ENCODE data around the gene EPM2AIP1.

- PRO-cap, 4 experiments = peak in 4 of 4 experiments; most common plus-strand start chr3:35663738 (in 4); most common minus-strand start chr3:35663640 (in 2)
- RAMPAGE, long total RNA, 2 experiments = no peak in any of the 2 experiments
Measured at GRCh38 chr3:35663406-35663845, 24.1 kb downstream of the ARPP21 start.

- PRO-cap, 4 experiments = no peak in any of the 4 experiments
- RAMPAGE, long total RNA, 2 experiments = no peak in any of the 2 experiments
Measured at GRCh38 chr3:35677634-35678120, 38.4 kb downstream of the ARPP21 start.

- PRO-cap, 4 experiments = no peak in any of the 4 experiments
- RAMPAGE, long total RNA, 2 experiments = no peak in any of the 2 experiments
Measured at GRCh38 chr3:36381269-36381923, 1.1 kb downstream of the STAC start.

DNA sequence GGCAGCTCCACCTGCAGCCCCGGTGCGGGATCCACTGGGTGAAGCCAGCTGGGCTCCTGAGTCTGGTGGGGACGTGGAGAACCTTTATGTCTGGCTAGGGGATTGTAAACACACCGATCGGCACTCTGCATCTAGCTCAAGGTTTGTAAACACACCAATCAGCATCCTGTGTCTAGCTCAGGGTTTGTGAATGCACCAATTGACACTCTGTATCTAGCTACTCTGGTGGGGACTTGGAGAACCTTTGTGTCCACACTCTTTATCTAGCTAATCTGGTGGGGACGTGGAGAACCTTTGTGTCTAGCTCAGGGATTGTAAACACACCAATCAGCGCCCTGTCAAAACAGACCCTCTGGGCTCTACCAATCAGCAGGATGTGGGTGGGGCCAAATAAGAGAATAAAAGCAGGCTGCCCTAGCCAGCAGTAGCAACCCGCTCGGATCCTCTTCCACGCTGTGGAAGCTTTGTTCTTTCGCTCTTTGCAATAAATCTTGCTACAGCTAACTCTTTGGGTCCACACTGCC lies 73.5 kb downstream of the STAC start:
- PRO-cap, 4 experiments = peak in 1 of 4 experiments; most common plus-strand start position 427 of the sequence (in 1)
- RAMPAGE, long total RNA, 2 experiments = no peak in any of the 2 experiments

GRCh38 chr3:36855483-36856279 lies 89.2 kb downstream of the TRANK1 start:
- PRO-cap, 4 experiments = peak in 1 of 4 experiments; most common minus-strand start chr3:36855598 (in 1)
- RAMPAGE, long total RNA, 2 experiments = no peak in any of the 2 experiments

DNA sequence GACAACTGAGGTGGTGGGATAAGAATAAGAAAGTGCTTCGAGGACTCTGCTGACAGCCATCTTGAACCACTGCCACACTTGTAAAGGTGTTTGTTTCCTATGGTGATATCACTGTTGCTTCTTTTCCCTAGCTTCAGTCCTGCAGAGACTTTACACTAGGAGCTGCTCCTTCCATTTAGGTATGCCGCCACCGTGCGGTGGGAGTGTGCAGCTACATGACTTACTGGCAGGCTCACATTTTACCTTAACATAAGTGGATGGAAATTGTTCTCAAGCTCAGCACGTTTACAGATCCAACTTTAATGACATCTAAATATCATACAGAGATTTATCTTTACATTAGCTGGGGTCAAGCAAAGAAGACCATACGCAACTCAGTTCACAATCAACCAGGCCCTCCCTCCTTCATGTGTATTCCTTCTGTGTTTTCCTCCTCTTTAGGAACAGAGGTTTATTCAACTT lies 13.9 kb upstream of the TRANK1 start:
- PRO-cap, 4 experiments = no peak in any of the 4 experiments
- RAMPAGE, long total RNA, 2 experiments = no peak in any of the 2 experiments

- PRO-cap, 4 experiments = peak in 4 of 4 experiments; most common plus-strand start chr3:36992680 (in 3); most common minus-strand start chr3:36992875 (in 4)
- RAMPAGE, long total RNA, 2 experiments = start-site peak on the minus strand in 1 of 2 experiments, at chr3:36993066-36993183 at its widest, 47 reads per replicate
Measured at GRCh38 chr3:36992596-36993314, at the start of gene EPM2AIP1. Gene EPM2AIP1, minus strand, starts transcription at chr3:36993131.

DNA sequence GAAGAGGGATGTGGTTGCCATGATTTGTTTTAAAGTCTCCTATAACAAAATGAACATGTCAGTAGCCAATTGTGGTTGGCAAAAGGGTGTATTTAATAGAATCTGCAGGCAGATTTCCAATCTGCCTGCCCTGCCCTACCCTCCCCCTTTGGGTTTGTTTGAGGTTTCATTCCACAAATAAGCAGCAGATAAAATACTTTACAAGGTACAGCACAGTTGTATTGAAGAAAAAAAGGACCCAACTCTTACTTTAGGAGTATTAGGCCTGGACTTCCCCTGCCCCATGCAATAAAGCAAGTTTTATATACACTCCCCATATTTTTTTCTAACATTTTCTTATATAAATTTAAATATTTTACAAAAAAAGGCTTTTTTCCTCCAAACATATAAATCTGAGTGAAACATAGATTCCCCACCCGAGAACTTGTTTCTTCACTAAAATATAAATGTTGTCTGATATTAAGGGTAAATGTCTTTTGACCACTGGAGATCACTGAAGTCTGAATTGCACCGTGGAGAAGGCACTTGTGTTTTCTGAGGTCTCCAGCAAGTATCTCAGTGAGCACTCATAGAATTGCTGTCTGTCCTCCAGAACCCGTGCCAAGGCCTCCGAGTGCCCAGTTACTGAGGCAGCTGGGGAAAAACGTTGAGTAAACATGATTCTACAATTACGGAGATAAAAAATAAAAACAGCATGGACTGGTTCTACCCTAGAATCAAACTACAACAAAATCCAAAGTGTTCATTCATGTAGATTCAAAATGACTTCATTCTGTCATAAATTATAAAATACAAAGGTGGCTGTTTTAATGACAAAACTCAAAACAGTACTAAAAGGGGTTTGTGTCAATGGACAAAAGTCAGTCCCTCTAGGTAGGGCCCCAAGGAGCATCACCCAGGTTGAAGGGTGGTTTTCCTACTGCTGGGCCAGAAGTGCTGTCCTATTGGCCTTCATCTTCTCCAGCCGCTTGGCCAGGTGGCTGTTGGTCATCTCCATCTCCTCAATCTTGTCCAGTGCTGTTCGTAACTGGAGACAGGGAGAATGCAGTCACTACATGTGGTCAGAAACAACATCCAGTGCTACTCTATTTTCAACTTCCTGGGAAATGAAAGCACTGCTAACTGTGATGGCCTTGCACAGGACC lies 60.0 kb downstream of the MLH1 start:
- PRO-cap, 4 experiments = peak in 1 of 4 experiments; most common minus-strand start position 557 of the sequence (in 1)
- RAMPAGE, long total RNA, 2 experiments = no peak in any of the 2 experiments

GRCh38 chr3:37056797-37057665 lies 63.7 kb downstream of the MLH1 start:
- PRO-cap, 4 experiments = no peak in any of the 4 experiments
- RAMPAGE, long total RNA, 2 experiments = no peak in any of the 2 experiments

DNA sequence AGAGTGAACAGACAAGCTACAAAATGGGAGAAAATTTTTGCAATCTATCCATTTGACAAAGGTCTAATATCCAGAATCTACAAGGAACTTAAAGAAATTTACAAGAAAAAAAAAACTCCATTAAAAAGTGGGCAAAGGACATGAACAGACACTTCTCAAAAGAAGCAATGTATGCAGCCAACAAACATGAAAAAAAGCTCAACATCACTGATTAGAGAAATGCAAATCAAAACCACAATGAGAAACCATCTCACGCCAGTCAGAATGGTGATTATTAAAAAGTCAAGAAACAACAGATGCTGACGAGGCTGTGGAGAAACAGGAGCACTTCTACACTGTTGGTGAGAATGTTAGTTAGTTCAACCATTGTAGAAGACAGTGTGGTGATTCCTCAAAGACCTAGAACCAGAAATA lies 27.5 kb downstream of the LRRFIP2 start:
- PRO-cap, 4 experiments = no peak in any of the 4 experiments
- RAMPAGE, long total RNA, 2 experiments = no peak in any of the 2 experiments

GRCh38 chr3:37181603-37182136 lies 7.3 kb upstream of the LRRFIP2 start:
- PRO-cap, 4 experiments = no peak in any of the 4 experiments
- RAMPAGE, long total RNA, 2 experiments = no peak in any of the 2 experiments

DNA sequence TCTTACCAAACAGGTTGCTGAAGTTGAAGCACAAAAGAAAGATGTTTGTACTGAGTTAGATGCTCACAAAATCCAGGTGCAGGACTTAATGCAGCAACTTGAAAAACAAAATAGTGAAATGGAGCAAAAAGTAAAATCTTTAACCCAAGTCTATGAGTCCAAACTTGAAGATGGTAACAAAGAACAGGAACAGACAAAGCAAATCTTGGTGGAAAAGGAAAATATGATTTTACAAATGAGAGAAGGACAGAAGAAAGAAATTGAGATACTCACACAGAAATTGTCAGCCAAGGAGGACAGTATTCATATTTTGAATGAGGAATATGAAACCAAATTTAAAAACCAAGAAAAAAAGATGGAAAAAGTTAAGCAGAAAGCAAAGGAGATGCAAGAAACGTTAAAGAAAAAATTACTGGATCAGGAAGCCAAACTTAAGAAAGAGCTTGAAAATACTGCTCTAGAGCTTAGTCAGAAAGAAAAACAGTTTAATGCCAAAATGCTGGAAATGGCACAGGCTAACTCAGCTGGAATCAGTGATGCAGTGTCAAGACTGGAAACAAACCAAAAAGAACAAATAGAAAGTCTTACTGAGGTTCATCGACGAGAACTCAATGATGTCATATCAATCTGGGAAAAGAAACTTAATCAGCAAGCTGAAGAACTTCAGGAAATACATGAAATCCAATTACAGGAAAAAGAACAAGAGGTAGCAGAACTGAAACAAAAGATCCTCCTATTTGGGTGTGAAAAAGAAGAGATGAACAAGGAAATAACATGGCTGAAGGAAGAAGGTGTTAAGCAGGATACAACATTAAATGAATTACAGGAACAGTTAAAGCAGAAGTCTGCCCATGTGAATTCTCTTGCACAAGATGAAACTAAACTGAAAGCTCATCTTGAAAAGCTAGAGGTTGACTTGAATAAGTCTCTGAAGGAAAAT lies 81.6 kb downstream of the GOLGA4 start:
- PRO-cap, 4 experiments = no peak in any of the 4 experiments
- RAMPAGE, long total RNA, 2 experiments = no peak in any of the 2 experiments

DNA sequence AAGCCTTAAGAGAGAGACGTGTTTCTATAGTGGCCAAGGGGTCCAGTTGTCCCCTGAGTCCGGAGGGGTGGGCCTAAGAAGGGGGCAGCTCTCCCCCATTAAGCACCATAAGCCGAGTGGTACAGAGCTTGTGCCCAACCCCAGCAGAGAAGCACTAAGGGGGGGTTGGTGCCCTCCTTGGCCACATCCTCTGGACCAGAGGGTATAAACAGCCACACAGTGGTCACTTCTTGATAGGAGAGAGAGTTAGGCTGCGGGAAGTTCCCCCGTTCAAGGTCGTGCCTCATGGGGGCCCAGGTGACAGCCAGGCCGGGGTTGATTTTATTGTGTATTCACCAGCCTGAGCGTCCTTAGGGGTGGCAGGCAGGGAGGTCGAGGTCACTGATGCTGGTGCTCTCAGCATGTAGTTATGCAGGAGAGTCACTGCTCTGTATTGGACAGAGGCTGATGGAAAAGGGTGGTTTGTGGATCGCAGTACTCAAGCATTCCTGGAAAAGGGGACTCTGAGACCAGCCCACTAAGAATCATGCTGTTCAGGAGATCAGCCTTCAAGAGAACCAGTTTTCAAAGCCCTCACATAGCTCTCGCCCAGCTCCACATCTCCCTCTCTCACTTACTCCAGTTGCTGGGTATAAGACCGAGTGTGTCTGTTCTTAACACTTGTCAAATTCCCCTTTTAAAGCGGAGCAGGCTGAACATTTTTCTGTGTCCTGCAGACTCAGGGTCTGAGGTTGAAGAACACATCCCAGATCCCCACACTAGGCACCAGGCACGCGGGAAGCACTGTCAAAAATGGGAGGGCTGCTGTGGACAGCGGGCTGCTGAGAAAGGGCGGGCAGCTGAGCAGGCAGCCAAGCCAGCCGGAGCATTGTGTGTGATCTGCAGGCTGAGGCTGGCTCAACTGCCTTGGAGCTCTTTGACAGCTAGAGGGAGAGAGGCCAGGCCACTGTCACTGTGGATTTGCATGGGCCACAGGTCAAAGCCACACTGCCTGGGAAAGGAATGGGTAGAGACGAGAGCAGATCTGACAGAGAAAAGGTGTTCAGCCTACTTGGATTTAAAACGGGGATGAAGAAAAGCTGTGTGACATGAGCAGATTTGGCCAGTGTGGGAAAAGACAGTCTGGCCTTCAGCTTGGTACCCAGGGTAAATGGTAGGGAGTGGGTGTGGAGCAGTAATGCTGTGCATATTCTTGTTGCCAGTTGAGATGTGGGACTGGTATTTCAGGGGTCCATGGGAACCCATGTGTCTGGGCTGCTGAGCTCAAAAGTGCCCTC lies 1.8 kb downstream of the ITGA9 start:
- PRO-cap, 4 experiments = peak in 4 of 4 experiments; most common plus-strand start position 868 of the sequence (in 4); most common minus-strand start position 903 of the sequence (in 3)
- RAMPAGE, long total RNA, 2 experiments = no peak in any of the 2 experiments

DNA sequence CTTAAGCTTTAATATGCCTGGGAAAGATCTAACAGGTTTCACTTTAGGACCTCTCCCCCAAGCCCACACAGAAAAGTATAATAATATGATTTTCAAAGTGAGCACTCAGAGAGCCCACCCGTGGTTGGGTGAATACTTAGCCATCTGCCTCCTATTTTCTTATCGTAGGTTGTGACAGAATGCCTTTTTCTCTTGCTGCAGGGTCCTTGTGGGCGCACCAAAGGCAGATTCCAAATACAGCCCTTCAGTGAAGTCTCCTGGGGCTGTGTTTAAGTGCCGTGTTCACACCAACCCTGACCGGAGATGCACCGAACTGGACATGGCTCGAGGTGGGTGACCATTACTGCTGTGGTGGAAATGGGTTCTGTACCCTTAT lies 18.9 kb downstream of the ITGA9 start:
- PRO-cap, 4 experiments = no peak in any of the 4 experiments
- RAMPAGE, long total RNA, 2 experiments = start-site peak on the plus strand in 1 of 2 experiments, centred at position 271 of the sequence, 16 reads per replicate

GRCh38 chr3:37526436-37527118 lies 74.6 kb downstream of the ITGA9 start:
- PRO-cap, 4 experiments = no peak in any of the 4 experiments
- RAMPAGE, long total RNA, 2 experiments = no peak in any of the 2 experiments

DNA sequence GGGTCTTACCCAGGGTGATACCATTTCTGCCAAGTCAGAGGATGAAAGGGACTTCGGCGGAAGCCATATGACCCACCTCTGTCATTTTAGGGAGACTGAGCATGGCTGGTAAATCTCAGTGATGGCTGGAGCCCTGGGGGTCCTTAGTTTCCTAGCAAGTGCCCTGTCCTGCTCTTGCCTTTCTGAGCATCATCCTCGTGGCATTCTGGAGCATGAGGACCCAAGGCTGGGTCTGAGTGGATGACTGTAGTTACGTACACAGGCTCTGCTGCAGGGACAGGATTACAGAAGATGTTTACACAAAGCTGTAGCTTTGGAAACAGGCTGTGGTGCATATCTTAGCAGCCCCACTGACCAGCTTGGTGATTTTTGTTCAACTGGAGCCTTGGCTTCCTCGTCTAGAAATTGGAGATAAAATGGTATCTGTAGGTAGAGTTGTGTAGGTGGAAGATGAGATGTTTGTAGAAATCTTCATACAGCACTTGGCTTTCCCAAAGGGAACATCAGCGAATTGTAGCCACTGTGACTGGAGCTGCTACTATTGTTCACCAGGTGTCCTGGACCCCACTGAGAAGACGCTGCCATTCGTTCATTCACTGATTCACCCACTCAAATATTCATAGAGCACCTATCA lies 136.9 kb downstream of the ITGA9 start:
- PRO-cap, 4 experiments = no peak in any of the 4 experiments
- RAMPAGE, long total RNA, 2 experiments = no peak in any of the 2 experiments

GRCh38 chr3:37983274-37983901 lies 7.2 kb upstream of the VILL start:
- PRO-cap, 4 experiments = no peak in any of the 4 experiments
- RAMPAGE, long total RNA, 2 experiments = no peak in any of the 2 experiments

DNA sequence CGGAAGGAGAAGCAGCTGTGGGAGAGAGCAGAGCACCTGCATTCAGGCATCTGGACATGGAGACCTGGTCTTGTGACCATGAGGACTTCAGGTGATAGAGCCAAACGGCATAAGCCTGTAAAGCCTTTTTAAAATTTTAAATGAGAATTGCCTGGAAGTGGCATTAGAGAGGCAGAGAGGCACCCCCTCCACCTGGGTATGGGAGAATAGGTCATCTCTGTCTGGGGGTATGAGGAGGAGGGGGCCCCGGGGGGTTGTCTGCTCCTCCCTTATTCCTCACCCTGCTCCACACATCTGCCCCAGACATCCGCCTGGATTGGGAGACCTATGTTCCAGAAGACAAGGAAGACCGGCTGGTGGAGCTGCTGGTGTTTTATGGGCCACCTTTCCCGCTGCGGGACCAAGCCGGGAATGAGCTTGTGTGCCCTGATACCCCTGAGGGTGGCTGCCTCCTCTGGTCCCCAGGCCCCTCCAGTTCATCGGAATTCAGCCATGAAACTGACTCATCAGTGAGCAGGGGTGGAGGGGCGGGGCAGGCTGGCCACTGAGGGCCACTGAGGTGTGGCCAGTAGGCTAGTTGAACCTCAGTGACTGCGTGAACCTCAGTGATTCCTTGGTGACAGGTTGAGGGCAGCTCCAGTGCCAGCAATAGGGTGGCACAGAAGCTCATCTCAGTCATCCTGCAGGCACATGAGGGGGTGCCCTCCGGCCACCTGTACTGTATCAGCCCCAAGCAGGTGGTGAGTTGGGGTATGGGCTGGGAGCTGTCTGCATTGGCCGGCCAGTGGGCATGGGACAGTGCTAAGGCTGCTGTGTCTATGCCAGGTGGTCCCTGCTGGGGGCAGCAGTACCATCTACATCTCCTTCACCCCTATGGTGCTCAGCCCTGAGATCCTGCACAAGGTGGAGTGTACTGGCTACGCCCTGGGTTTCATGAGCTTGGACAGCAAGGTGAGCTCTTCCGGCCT lies 20.5 kb downstream of the ACAA1 start:
- PRO-cap, 4 experiments = peak in 1 of 4 experiments; most common plus-strand start position 605 of the sequence (in 1); most common minus-strand start position 292 of the sequence (in 1)
- RAMPAGE, long total RNA, 2 experiments = no peak in any of the 2 experiments

- PRO-cap, 4 experiments = no peak in any of the 4 experiments
- RAMPAGE, long total RNA, 2 experiments = no peak in any of the 2 experiments
Measured at GRCh38 chr3:38151356-38152334, 13.2 kb downstream of the MYD88 start.

DNA sequence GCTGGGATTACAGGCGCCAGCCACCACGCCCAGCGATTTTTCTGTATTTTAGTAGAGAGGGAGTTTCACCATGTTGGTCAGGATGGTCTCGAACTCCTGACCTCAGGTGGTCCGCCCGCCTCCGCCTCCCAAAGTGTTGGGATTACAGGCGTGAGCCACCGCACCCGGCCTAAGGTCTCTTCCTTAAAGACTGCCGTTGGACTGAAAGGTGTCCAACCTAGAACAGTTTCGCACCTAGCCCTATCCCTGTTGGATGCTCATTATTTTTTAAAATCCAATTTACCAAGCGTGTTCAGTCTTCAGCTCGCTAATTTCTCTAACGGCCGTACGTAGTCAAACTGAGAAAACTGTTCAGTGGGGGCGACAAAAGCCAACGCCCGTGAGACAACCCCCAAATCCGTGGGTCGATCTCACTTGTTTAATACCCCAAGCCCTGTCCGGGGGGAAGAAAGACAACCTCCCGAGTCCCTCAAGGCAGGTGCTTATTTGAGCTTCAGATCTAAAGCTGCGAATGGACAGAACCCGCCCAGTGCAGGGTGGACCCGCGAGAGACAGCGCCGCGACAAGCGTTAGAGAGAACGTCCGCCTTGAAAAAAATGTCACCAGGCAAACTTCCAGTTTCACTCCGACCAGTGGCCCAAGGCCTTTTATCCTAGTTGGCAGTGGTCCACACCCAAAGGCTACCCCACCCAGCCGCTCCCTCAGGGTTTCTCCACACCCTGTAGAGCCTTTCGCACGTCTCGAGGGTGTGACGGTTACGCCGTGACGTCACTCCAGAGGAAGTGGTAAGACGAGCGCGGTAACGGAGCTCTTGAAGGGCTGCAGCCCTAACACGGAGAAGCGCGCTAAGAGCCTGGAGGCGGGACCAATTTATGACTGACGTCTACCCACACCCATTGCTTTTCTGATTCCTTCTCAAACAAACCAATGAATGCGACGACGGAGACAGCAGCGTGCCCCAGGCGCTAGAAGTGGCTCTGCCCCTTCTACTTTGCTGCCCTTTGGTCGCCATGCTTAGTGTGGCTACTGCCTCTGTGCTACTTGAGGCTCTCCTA lies 734 bp upstream of the OXSR1 start:
- PRO-cap, 4 experiments = peak in 4 of 4 experiments; most common plus-strand start position 771 of the sequence (in 2); most common minus-strand start position 742 of the sequence (in 4)
- RAMPAGE, long total RNA, 2 experiments = no peak in any of the 2 experiments

Data from right lobe of liver (tissue), 4 donors.